T47D (cell line): ENCODE data around the gene MPC1.

GRCh38 chr6:163354889-163356051 lies 59.2 kb upstream of the QKI start:
- RRBS, result no CpG with 5 or more reads among the region's 20 CpGs

GRCh38 chr6:163417665-163418072 lies 3.2 kb downstream of the QKI start:
- RRBS, result no CpG with 5 or more reads among the region's 2 CpGs

GRCh38 chr6:163441343-163442161 lies 27.0 kb downstream of the QKI start:
- RRBS, result no CpG with 5 or more reads among the region's 4 CpGs

GRCh38 chr6:163518760-163519493 lies 104.4 kb downstream of the QKI start:
- RRBS, result no CpG with 5 or more reads among the region's 3 CpGs

GRCh38 chr6:163568561-163569903 lies 154.5 kb downstream of the QKI start:
- RRBS, result no CpG with 5 or more reads among the region's 2 CpGs

DNA sequence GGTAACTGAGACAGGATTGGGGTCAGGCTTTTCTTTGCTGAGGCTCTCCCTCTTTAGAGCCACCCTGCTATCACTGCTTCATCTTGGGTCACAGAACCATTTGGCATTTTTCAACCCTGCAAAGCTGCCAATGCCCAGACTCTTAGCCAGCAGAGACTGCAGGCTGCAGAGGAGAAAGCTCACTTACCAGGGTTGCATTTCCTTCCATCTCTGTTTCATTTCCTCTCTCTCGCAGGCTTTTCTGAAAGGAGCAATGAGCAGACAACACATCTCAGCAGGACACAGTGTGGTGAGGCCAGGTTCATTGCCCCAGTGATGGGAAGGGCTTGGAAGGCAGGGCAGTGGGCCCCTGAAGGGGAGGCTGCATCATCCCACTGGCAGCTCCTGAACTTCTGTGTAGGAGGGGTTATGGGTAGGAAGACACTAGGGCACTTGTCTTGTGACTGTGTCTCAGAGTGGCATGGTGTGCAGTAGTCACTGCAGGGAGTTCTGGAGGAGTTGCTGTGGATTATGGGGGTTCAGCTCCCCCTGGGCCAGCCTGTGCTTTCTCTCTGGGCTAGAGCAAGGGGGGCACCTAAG lies 246.7 kb downstream of the QKI start:
- RRBS, result no CpG with 5 or more reads among the region's 1 CpG

DNA sequence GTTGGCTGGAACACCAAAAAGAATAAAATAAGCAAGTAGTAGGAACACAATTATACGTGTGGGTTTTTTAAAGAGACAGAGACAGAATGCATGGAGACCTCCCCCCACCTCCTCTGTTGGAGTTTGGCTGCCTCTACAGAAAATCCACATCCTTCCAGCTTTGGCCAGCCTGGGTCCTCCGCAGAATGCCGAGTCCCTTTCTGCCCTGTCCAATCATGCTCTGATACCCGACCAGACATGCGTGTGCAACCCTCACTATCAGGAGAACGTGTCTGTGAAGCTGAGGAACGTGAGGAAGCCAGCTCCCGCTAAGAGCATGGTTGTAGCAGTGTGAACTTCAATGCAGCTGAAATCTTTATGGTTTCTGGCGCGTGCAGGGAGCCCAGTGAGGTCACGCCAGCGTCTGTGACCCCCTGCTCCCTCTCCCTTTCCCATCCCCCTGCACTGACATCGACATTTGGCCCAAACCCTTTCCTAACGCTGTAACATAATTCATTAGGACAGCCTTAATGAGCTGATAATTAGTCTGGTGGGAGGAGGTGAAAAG lies 423.1 kb downstream of the QKI start:
- RRBS, result no CpG with 5 or more reads among the region's 14 CpGs

GRCh38 chr6:163941177-163941816 lies 526.8 kb downstream of the QKI start:
- RRBS, result no CpG with 5 or more reads among the region's 8 CpGs

DNA sequence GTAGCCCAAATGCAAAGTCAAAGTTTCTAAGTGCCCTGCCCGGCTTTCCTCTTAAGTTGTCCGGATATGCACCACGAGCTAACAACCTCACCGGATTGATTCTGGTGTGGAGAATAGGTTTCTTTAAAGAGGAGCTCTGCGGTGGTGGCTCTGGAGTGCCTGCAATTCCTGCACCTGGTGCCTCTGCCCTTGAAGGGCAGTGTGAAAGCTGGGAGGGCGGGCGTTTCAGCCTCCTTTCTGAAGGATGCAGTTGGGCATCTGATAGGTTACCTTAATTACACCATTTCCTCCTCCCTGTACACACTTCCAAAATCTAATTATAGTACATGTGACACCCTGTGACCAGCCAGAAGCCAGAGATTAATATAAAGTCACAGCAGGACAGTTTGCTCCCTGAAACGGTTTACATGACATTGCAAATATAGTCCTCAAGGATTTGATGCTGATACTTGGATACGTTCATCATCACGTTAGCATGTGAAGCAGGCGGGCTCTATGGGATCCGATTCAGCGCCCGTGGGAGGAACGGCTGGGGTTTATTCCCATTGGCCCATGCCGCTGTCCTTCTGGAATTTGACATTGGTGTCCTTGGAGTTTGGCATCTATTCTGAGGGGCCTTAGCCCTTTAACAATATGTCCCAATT lies 548.1 kb downstream of the QKI start:
- RRBS, result no CpG with 5 or more reads among the region's 16 CpGs

DNA sequence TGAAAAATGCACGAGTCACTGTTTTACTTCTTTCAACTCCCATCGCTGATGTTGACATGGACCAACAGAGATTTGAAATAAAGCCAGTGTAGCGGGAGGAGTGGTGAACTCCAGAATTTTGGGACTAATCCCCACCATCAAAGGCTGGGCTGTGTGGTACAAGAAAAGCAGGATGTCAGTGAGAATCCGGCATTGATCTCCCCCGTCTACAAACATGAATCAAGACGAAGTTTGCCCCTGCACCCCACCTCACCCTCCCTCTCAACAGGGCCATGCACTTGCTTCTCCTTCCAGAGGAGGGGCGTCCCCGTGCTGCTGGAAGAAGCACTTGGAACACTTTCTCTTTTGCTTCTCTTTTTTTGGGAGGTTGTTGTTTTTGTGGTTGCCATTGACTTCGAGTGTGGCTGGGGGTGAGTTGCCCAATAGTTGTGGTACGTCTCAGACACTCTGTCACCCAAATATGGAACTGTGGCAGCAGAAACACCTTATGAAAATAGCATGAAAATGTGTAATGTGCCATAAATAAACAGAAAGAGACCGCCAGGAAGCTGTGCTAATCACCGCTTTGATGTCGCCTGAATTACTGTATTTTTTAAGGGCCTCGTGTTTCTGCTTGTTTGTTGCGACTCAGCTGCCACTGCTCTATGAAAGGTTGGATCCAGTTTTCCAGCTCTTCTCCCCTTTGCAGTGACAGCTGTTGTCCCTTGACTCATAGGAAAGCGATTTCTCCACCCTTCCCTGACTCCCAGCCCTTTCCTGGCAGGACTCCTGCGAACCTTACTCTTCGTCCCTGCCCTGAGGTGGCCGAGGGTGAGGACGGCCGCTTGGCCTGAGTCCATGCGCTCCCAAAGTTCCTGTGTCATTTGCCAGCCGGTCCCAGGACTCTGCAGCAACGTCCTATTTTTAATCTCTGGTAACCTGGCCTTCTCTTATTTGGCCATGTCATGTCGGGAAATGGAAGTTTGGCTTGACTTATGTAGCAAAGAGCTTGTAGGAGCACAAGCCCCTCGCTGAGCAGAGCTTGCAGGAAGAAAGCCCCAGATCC lies 694.4 kb downstream of the QKI start:
- RRBS, result no CpG with 5 or more reads among the region's 26 CpGs

- RRBS, result no CpG with 5 or more reads among the region's 3 CpGs
Measured at GRCh38 chr6:165611381-165611661, 51.7 kb downstream of the PDE10A start.

DNA sequence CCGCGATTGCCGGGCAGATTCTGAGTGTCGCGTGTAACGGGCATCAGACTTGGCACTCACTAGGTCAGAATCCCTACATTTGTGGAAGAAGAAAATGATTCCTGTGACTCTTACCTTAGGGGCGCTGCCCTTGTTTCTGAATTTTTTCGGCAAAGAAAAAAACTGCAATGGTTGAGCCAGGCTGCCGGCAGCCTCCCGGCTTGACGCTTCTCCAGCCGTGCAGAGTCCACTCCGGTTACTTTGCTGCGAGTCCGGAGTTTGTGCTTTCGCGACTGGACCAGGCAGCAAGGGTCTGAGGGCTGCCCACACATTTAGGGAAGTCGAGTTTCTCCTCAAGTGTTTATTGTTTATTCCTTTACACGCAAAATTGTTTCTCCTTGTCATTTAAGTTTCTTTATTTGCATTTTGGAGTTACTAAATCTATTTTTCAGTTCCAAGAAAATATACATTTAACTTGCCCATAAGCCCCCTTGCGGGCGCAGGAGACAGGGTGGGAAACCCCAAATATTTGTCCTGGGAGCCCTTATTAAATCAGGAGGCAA lies 1.5 kb upstream of the PDE10A start:
- RRBS, result 7% methylated on average over 3 of the region's 21 CpGs

DNA sequence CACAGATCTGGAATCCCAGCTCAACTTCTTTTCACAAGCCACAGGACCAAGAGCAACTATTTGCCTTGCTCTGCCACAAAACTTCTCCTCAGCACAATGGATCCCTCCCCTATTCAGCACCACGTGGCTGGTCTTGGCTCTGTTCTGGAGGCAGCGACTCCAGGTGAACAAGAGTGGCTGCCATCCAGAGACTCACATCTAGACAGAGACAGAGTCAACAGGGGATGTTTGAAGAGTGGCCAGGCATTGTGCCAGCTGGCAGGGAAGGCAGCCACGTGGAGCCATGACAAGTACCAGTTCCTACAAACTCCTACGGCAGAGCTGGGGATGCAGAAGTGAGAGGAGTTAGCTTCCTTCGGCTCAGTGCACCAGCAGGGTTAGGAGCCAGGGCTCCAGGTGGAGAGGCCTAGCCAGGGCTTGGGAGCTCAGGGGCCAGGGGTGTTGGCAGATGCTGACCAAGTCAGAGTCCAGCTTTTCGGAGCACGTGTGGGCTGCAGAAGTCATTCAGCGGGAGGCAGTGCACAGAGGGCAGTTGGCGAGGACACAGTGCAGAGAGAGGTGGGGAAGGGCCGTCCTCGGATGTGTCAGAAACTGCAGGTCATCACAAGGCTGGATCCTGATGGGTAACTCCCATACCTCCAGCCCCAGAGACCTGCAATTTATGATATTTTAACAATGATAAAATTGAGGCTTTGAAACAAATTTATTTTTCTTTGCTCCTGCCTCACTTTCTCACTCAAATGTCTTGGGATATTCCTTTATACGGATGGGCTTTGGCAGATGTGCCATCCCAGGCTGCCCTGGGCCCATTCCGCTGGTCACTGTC lies 171.7 kb upstream of the PDE10A start:
- RRBS, result no CpG with 5 or more reads among the region's 13 CpGs

DNA sequence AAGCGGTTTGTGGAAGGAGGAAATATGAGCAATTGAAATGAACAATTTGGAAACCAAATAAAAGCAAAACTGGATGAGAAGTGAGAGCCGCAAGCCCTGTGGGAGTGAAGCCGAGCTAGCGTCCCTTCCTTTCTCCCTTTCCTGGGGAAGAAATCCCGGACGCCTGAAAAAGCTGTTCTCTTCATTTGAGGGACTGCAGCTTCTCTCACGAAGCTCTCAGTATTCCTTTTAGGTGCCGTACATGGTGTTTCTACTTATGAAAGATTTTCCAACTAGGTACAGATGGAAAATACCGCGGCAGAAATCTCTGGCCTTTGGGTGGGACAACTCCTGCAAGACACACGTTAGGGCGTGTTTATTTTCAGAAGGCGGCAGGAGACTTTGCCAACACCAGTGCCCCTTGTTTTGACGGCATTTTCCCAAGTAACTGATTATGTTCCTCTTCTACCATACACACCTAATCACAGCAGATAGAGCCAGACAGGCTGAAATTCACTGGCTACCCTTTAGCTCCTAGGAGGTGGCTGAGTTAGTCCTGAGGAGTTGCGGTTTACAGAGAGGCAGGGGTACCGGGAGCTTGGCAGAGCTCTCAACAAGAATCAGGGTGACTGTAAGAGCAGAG lies 183.7 kb upstream of the PDE10A start:
- RRBS, result no CpG with 5 or more reads among the region's 16 CpGs

DNA sequence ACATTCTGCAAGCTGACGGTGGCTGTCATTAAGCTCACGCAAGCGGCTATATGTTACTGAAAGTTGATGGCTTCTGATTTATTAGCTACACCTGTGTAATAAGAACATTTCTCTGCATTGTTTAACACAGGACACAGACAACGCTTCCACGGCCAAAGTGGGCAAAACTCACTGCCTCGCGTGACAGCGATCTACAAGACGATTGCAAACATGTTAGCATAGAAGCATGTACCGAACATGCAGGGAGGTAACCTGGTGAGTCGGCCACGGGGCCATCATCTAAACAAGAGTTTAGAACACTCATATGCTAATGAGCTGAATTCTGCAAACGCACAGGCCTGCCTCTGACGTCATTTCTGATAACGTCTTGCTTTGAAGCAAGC lies 184.2 kb upstream of the PDE10A start:
- RRBS, result no CpG with 5 or more reads among the region's 15 CpGs

GRCh38 chr6:165986517-165987585 lies 180.8 kb downstream of the TBXT start:
- RRBS, result no CpG with 5 or more reads among the region's 37 CpGs

GRCh38 chr6:165987586-165988731 lies 179.7 kb downstream of the TBXT start:
- RRBS, result 26% methylated on average over 22 of the region's 75 CpGs

DNA sequence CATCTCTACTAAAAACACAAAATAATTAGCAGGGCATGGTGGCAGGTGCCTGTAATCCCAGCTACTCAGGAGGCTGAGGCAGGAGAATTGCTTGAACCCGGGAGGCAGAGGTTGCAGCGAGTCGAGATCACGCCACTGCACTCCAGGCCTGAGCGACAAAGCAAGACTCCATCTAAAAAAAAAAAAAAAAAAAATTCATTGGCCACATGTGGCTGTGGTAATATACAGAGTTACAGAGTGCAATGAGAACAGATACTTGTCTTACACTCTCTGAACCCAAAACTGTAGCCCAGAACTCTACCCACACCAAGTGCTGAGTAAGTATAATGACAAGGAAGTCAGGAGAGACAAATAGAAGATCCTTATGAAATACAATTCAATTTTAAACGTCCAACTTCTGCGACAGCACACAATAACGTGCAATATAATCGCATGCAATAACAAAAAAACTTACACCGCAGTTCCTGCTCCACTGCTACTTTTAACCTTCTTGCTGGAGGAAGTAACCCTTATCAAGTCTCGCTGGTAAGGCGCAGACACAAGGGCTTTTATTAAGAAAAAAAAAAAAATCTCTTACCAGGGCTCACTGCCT lies 974 bp downstream of the SFT2D1 start:
- RRBS, result no CpG with 5 or more reads among the region's 12 CpGs

GRCh38 chr6:166341867-166342263 lies 480 bp downstream of the SFT2D1 start:
- RRBS, result no CpG with 5 or more reads among the region's 11 CpGs

GRCh38 chr6:166382538-166383049 lies at the start of gene MPC1:
TSS of gene MPC1 (minus strand) at chr6:166382940.
- RRBS, result 2% methylated on average over 34 of the region's 63 CpGs